ENCODE measurements around the gene THUMPD3.

DNA sequence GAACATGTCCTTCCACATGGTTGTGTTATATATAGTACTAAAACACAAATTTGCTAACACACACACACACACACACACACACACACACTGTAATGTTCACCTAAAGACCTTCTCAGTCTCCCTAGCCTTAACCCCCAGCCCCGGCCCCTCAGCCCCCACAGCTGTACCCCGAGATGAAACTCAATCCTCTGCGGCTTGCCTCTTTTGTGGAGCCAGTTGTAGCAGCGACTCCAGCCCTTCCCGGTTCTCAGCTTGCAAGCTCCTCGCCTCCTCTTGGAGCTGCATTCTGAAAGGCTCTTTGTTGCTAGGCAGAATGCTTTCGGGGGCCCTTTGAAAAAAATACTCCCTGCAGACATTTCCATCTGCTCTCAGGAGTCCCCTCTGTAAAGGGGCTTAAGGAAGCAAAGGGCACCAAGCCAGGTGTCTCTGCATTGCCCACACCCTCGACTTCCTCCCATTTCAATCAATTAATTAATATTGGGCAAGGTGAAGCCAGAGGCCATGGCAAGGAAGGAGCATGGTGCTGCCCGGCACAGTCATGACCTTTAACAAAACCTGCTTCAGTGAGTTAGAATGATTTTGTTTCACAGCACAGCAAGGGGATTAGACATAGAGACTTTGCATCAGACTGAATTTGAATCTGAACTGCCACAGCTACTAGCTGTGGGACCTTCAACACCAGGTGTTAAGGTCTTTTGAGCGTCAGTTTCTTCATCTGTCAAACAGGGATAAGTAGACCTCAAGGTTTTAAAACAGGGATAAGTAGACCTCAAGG lies 65.5 kb downstream of the SRGAP3 start:
- RRBS = 12% methylated on average over 4 of the region's 10 CpGs

DNA sequence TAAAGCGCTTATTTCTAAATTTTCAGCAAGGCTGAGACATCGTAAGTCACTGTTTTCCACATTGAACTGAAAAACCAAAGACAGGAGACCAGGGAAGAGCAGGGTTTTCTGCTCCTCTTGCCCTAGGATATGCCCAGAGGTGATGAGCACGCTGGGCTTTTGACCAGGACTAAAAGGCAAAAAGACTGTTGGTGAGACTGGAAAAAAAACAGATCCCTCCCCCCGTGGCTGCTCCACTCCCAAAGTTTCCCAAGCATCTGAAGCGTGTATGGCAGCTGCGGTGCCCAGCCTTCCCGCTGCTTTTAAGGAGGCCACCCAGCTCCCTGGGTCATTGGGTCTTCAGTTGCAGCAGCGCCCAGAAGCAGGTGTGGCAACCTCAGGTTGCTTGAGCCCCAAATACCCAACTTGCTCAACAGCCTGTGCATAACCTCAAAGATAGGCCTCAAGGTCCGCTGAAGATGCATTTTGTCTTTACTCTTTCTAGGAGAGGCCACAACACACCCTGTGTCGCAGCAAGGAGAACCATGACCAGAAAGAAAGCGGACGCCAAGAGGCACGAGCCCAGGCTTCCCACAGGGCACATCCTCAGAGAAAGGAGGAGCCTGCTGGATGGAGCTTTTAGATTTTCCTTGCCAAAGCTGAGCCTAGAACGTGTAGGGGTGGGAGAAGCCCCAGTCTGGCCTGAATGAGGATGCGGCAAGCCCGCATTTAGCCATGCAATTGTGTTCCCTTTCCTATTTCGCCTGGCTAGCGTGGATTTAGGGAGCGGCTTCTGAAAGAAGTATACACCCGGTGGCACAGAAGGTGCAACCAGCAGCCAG lies 2.0 kb downstream of the SRGAP3 start:
- RRBS = 0% methylated on average over 1 of the region's 20 CpGs

DNA sequence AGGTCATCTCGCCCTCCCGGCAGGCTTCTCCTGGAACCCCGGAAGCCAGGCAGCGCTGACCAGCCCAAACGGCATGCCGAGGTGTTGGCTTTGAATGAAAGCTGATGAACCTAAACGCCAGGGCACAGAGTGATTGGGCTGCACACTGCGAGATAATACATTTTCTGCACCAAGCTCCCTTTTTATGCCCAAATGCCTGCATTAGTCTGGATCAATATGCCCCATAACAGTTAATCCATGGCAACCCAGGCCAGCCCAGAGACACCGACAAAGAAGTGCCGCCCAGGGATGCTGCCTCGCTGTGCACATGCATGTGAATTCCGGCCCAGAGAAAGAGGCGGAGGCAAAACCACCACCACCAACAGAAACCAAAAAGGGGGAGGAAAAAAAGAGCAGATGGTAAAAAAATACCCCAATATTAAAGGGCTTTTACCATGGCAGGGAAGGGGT lies 1.3 kb downstream of the SRGAP3 start:
- RRBS = 3% methylated on average over 2 of the region's 13 CpGs

DNA sequence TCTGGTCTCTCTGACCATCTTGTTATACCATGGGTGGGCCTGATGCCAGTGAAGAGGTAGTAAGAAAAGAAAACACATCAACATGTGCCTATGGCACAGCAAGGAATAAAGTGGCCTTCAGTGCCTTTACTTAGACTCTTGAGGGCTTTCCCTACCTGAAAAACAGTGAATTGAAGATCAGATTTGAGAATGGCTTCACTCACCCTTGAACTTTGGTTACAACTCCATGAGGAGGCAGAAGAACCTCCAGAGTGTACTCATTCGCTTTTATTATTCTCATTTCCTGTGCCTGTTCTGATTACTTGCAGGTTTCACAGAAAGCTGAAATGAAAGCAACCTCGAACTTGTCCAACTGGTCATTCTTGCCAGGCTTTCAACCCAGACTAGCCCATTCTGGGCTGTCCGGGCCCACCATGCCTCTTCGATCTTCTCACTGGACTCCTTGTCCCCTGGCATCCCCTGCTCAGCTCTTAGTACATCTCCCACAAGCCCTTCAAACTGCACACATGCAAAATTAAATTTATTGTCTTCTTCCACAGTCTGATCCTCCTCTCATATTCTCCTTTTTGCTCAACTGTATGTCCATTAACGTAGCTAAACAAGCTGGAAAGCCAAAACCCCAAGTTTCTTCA lies 20.2 kb upstream of the THUMPD3 start:
- RRBS = no CpG with 5 or more reads among the region's 5 CpGs

- RRBS = 1% methylated on average over 14 of the region's 46 CpGs
These were observed at the start of gene THUMPD3 for GRCh38 chr3:9362639-9363554. THUMPD3 (plus strand) TSS chr3:9363054.

DNA sequence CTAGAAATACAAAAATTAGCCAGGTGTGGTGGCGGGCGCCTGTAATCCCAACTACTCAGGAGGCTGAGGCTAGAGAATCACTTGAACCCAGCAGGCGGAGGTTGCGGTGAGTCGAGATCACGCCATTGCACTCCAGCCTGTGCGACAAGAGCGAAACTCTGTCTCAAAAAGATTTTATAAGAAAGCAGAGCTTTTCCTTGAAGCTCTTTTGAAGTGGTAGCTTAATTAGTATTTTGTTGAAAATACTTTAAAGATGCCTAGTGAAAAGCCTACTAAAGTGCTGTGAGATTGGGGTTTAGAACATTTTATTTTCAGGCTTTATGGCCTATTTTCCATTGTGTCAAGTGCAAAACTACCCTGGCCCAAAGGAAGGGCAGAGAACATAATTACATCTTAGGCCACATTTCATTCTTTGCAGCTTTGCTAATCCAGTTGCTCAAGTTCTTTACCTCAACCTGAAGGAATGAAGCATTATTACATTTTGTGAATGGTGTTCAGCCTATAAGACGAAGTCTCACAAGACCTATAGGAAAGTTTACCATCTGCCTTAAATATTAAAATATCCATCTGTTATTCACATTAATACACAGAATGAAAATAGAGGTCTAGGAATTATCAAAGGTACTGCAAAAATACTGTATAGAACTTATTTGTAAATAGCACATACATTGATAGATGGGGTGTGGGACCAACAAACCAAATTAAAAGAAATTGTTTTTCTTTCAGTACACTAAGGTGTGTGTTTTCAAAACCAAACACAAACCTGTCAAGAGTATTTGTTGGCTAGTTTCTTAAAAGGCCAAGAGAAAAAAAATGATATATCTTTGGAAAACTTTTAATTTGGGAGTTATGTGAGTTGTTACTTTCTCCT lies 12.2 kb upstream of the SETD5 start:
- RRBS = no CpG with 5 or more reads among the region's 9 CpGs

DNA sequence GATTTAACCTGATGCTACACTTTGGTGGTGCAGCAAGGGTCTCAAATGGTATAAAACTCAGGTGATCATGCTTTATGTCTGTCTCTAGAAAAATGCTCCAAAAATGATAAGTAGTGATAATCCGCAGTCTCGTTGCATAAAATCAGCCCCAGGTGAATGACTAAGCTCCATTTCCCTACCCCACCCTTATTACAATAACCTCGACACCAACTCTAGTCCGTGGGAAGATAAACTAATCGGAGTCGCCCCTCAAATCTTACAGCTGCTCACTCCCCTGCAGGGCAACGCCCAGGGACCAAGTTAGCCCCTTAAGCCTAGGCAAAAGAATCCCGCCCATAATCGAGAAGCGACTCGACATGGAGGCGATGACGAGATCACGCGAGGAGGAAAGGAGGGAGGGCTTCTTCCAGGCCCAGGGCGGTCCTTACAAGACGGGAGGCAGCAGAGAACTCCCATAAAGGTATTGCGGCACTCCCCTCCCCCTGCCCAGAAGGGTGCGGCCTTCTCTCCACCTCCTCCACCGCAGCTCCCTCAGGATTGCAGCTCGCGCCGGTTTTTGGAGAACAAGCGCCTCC lies 1.4 kb upstream of the SETD5 start:
- RRBS = no CpG with 5 or more reads among the region's 24 CpGs

GRCh38 chr3:9428462-9429530 lies 31.4 kb downstream of the SETD5 start:
- RRBS = no CpG with 5 or more reads among the region's 5 CpGs

DNA sequence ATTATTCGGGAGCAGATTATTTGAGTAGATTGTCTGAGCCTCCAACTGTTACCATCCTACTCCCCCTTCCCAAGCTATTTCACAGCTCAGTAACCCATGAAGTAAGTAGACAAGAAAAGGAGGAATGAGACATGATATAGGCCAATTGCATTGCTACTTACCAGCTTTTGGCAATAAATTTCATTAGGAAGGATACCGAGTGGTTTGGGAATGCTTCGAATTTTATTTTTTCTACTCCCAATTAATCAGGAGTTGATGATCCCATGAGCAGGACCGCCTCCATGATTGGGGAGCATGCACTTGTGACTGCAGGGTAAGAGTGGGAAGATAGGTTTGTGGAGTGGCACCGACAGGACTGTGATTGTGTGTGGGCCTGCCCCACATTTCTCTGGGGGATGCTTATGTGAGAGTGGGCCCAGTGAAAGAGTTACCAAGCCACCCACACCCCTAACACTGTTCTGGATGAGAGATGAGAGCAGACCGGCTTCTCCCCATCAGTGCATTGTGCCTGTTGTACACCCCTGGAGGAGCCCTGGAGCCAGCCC lies 76.8 kb downstream of the LHFPL4 start:
- RRBS = no CpG with 5 or more reads among the region's 6 CpGs

- RRBS = 1% methylated on average over 27 of the region's 60 CpGs
These were observed 840 bp downstream of the BRPF1 start for GRCh38 chr3:9731952-9733197.

GRCh38 chr3:9757300-9758057 lies 7.7 kb downstream of the OGG1 start:
- RRBS = 87% methylated on average over 7 of the region's 17 CpGs

DNA sequence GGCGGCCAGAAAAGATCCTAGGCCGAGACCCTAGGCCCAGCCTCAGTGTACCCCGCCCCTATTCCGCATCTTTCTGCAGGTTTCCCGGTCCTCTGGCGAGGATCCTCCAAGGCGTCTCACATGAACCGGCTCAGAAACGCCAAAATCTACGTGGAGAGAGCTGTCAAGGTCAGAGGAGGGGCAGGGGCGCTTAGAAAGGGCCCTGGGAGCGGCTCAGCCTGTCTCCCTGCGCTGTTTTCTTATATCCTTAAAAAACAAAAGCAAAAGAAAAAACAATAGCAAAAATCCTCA lies 425 bp downstream of the TTLL3 start:
- RRBS = 73% methylated on average over 3 of the region's 13 CpGs

- RRBS = no CpG with 5 or more reads among the region's 11 CpGs
These were observed 788 bp downstream of the TTLL3 start for GRCh38 chr3:9810833-9811267.

DNA sequence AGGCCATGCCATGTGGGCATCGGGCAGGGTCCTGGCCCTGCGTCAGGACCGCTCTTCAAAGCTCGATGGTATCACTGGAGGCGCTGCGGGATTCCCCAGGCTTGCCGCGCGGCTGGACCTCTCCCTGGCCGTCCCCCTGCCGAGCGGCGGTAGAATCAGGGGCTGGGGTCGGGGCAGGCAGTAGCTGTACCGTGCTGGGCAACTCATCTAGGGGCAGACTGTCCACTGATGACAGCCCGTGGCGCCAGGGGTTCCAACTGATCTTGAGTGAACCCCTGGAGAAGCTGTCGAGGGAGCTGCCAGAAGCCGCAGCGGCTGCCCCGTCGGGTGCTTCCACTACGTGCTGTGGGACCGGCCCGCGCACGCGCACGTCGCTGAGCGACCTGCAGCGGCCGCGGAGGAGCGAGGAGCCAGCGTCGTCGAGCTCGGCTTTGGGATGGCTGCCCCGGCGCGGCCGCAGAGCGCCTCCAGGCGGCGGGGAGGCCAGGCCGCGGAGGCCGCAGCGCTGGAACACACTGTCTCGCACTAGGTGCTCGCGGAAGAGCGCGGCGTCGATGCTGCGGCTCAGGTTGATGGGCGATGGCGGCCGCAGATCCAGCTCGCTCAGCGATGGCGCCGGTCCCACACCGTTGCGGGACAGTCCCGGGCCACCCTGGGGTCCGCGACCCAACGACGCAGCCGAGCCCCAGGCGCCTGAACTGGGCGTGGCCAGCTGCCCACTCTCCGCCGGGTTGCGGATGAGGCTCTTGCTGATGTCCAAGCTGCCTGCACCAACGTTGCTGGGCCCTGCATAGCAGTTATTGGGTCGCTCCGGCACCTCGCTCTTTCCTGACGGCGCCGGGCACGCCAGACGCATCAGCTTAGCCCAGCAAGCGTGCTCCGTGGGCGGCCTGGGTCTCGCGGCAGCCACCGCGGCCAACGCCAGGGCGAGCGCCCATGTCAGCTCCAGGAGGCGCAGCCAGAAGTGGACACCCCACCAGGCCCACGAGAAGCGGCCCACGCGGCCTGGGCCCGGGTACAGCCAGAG lies 5.7 kb downstream of the PRRT3 start:
- RRBS = 18% methylated on average over 25 of the region's 103 CpGs

DNA sequence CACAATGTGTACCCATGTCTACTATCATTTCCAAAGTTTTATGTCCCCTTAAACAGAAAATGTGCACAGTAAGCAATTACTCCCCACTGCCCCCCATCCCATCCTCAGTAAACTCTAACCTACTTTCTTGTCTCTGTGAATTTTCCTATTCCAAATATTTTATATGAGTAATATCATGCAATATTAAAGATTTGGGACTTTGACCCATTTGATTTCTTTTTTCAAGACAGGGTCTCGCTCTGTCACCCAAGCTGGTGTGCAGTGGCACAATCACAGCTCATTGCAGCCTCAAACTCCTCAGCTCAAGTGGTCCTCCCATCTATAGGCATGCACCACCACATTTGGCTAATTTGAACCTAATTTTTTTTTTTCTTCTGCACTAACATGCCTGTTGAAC lies 14.8 kb upstream of the PRRT3 start:
- RRBS = no CpG with 5 or more reads among the region's 1 CpG

DNA sequence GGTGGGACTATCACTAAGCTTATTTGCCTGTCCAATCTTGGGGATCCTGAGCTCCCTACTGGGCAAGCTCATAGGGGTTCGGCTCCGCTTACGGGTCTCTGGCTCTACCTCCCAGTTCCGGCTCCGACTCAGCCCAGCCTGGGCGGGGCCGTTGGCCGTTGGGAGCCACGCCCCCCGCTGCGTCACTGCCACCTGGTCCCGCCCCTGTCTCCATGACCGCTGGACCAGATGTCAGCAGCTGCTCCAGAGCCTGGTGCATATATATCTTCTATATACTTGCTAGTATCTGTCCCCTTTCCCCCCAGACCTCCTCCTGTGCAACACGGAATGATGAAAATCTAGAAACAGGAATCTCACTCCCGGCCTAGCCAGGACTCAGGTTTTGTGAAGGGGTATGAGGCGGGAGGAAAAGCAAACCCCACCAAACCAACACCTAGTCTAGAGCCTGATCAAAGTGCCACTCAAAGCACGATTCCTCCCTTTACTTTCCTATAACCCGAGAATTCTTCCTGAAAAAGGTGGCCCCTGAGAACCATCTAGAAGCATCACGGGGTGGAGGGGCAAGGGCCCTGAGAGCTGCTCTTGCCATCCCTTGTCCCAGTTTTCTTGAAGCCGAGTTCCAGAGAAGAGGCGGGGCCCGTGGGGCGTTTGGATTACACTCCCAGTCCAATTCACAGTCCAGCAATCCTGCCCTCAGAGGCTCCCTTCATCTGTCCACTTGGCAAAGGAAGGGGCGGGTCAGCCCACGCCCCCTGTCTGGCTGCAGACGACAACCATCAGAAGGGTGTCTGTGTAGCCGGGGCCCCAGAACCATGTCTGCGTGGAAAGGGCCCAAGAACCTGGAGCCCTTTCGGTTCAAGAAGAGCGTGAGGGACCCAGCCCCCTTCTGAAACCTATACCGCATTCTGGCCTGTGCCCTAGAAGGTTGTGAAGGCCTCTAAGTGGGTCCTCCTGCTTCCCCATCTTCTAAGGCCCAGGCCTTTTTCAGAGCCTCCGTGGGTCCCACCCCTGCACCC lies 16.9 kb upstream of the FANCD2 start:
- RRBS = no CpG with 5 or more reads among the region's 32 CpGs

DNA sequence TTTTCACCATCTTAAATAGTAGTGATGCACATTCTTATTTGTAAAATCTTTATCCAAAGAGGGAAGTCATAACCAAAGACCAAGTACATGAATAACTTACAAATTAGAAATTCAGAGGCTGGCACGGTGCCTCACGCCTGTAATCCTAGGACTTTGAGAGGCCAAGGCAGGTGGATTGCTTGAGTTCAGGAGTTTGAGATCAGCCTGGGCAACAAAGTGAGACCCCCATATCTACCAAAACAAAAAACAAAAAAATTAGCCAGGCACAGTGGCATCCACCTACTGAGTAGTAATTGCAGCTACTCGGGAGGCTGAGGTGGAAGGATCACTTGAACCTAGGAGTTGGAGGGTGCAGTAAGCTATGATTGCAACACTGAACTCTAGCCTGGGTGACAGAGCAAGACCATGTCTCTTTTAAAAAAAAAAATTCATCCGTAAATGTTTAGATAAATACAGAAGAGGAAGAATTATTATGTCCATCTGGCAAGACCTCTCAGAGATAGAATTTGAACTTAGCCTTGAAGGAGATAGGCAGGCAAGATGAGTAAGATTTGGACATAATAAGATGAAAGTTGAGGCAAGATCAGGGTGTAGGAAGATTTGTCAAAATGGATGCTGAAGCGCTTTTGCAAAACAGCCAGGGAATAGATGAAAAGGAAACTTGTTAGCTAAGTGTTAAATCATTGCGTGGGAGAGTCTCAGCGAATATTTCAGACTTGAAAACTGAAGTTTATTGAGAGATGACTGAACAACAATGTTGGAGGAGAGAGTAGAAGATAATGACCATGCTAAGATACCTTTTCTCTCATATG lies 7.0 kb downstream of the BRK1 start:
- RRBS = no CpG with 5 or more reads among the region's 7 CpGs

GRCh38 chr3:10189466-10190209 lies 24.9 kb downstream of the IRAK2 start:
- RRBS = no CpG with 5 or more reads among the region's 7 CpGs

GRCh38 chr3:10199109-10199514 lies 34.4 kb downstream of the IRAK2 start:
- RRBS = no CpG with 5 or more reads among the region's 6 CpGs

DNA sequence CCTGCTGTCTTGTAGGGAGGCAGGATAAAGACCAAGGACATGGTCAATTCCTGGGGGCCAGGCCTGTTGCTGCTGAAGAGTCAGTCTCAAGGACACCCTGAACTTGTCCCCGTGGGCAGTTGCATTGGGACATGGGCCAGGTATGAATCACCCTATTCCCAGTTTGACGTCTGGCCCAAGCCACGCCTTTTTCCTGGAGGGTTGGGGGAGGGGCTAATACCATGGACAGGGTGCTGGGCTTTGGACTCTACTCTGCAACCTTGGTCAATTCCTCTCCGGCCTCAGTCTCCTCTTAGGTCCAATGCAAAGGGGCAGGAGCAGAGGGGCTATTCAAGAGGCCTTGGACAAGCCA lies 10.4 kb downstream of the ATP2B2 start:
- RRBS = no CpG with 5 or more reads among the region's 4 CpGs

Data from T47D (cell line).